ENCODE results near the genes CLCN1, TCAF2 and ZNF746.

GRCh38 chr7:143287447-143287948, 653 bp upstream of the CASP2 start:
- PRO-cap = no peak

- PRO-cap = no peak
These were observed 3.2 kb downstream of the CASP2 start for GRCh38 chr7:143291233-143291776.

- PRO-cap = no peak
These were observed at the start of gene CLCN1 for GRCh38 chr7:143316007-143316215. CLCN1 (plus strand) TSS chr7:143316111.

DNA sequence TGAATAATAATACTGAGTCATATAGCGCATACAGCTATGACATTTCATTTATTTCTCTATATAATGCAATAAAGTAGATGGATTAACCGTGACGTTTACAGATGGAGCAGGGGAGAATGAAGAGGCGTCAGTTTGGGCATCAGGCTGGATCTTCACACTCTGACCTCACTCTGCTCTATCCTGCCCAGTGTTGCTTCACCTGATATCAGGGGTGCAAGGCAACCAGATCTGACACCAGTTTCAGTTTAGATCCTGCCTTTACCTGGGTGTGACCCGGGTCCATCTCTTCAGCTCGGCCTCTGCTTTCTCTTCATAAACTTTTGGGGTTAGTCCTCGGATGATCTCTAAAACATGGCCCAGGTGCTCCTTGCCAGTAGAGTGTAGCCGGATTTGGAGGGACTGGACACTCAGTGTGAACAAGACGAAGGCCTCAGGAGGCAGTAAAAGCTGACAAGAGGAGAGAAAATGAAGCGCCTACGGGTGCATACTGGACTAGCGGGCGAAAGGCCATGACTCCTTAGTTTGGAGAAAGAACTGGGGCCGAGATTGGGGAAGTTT, 1.4 kb upstream of the ZYX start:
- PRO-cap = bidirectional peak, plus-strand start outside the sequence, minus-strand start at position 502 of the sequence

DNA sequence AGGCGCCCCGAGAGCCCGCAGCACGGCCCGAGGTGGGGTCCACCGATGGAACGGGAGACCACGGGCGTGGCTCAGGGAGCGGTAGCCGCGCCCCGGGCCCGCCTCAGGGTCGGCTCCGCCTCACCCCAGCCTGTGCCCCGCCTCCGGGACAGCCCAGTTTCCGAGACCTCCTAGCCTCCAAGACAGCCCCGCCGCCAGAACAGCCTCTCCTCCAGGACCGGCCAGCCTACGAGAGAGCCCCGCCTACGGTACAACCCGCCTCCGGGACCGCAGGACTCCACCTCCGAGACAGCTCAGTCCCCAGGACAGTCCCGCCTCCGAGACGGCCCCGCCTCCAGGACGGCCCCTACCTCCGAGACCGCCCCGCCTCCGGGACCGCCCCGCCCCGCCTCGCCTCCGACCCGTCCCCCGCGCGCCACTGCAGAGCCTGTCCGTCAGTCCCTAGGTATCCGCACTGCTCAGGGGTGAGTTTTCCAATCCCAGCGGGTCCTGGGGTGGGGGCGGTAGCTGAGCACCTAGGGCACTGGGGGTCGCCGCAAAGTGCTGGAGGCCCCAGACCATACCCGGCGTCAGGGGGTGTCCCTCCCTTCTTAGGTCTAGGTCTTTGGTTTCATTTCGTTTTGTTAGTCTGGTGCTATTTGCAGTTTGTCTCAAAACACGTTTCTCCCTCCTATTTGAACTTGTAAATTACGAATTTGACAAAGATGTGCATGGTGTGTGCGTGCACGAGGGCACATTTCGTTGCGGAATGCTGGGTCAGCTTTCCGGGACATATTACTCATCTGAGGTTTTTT, at the start of gene TCAF2:
TSS of gene TCAF2 (plus strand) at position 418 of the 794 bp plus-strand sequence.
- PRO-cap = no peak

GRCh38 chr7:143812901-143813274, 55.4 kb upstream of the CTAGE6 start:
- PRO-cap = no peak

GRCh38 chr7:143882607-143883173, 19.3 kb downstream of the TCAF1 start:
- PRO-cap = unidirectional peak, minus-strand start at chr7:143882852

GRCh38 chr7:143885825-143886702, 15.9 kb downstream of the TCAF1 start:
- PRO-cap = no peak

GRCh38 chr7:148299357-148299912, 291.1 kb upstream of the C7orf33 start:
- PRO-cap = no peak

DNA sequence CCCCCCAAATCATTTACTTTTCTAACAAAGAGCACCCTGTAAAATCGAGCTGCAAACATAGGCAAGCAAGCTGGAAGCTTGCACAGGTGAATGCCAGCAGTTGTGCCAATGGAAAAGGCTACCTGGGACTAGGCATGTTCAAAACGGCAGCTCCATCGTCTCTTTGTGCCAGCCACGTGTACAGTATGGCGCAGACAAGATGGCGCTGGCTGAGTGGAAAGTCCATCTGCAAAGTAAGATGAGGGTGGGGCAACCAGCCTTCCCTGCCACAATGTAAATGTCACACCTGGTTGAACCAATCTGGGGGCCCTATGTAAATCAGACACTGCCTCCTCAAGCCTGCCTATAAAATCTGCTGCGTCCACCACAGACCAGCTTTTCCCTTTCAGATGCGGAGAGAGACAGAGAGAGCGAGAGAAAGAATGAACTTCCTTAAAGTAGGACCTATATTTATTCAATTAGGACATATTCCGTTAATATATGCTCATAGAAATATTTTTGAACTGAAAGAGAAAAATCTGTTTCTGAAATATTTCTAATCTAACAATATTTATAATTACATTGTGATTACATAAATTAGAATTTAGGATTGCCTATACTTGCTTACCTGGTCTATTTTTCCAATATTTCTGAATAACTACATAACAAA, 18.4 kb upstream of the C7orf33 start:
- PRO-cap = no peak

- PRO-cap = no peak
These were observed 74.3 kb downstream of the EZH2 start for GRCh38 chr7:148809552-148810403.

DNA sequence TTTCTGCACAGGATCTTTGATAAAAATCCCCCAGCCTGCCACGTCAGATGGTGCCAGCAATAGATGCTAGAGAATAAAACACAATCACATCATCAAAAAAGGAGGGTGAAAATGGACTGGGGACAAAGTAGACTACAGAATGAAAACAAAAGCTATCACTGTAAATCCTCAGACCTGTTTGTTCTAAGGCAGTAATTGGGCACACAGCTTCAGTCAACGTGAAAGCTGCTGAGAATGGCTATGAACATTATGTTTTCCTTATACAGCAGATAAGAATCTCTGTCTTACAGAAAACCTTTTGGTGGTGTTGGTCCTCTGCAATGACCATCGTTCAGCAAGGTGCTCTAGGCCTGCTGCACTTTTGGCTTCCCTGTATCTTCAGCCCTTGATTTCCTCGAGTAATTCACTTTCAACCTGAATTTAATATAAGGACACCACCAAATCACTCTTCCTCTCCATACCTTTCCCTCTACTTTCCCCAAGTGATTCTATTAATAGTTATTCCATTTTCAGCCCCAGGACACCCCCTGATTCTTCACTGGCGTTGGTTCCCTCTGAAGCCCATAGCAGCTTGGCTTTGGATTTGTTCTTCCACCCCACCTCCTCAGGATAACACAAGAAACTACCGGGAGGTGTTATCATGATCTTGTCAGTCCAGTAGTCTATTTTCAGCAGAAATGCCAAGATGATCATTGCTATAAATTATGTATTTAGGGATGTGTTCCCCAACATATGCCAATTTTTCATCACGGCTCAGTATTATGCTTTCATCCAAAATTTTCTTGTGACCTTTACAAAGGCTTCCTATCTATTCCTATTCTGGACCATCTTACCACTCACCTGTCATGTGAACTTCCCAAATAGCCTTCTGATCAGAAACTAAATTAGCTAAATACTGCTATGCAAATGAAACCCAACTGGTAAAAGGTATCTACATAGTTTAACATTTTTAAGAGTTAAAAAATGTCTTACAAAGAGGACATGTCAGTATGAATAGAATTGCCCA, 72.1 kb downstream of the EZH2 start:
- PRO-cap = no peak

DNA sequence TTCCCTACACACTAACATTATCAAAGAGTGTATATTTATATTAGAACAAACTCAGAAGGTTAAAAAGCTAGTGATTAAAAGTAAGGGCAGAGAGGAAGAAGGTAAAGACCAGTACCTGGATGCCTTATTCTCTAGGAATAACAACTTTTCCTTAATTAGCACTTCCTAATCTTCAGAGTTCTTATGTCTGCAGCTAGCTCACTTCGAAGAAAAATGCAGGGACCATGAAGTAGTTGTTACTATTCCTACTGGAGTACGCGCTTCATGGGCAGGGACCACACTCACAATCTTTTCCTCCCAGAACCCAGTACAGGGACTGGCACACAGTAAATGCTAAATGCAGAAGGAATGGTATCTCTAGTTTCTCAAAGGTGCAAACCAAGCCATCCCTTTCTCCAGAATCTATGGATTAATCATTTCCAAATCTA, 875 bp downstream of the PDIA4 start:
- PRO-cap = no peak

DNA sequence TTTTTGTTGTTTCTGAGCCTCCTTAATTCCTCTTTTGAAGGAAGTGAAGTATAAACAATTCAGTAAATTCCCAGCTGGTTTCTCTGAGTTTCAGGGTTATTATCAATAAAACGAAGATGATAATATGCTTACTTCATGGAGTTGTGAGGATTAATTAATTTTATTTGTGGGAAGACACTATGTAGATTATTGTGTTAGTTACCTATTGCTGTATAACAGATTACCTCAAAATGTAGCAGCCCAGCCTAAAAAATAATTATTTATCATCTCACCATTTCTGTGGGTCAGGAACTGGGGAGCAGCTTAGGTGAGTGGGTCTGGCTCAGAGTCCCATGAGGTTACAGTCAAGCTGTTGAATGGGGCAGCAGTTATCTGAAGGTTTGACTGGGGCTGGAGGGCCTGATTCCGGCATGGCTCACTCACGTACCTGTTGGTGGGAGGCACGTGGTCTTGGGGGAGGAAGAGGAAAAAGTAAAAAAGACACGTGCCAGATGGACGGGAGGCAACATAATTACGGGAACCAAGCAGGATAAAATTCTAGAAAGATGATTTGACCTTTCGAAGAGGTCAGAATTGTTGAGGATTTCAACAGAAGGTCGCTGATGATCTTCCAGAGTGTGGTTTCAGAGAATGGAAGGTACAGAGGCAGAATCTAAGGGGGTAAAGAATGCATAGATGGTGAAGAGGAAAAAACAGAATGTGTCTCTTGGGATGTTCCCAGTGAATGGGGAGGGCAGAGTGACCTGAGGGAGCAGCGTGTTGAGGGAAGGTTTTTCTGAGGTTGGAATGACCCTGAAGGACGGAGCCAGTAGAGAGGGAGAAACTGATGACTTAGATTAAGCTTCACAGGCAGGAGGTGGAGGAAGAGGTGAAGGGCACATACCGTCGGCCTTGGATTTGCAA, 8.6 kb downstream of the ZNF282 start:
- PRO-cap = no peak

DNA sequence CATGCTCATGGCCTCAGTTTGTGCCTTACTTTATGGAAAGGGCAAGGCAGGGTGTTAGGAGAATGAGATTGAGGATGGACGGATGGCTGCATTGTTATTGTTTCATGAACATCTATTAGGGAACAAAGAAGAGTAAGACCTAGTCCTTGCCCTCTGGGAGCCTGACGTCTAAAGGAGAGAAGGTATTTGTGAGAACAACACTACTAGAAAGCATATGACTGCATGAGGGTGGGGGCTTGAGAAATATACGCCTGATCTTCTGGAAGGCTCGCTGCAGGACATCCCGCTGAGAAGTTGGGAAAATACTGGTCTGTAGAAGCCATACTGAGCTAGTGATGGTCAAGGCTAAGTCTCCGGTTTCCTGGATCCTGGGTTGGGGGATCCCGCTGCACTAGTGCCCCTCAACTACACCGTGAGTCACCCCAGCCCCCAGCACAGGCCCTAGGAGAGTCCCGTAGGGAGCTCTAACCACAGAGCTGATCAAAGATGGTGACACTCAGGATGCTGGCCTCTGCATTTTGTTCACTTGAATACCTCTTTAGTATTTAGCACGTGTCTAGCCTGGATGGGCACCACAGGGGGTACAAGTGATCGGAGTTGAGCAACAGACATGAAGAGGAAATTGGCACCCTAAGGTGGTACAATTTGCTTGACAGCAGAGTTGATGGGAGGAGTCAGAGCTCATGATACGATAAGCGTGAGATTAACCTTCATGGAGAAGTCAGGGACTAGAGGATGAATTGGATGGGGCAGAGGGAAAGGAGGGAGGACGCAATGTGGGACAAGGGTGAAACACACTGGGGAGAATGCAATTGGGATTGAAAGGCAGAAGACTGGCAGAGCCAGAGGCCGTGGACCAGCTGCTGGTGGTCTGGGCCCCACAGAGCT, 10.1 kb upstream of the ZNF212 start:
- PRO-cap = unidirectional peak, plus-strand start at position 749 of the sequence

DNA sequence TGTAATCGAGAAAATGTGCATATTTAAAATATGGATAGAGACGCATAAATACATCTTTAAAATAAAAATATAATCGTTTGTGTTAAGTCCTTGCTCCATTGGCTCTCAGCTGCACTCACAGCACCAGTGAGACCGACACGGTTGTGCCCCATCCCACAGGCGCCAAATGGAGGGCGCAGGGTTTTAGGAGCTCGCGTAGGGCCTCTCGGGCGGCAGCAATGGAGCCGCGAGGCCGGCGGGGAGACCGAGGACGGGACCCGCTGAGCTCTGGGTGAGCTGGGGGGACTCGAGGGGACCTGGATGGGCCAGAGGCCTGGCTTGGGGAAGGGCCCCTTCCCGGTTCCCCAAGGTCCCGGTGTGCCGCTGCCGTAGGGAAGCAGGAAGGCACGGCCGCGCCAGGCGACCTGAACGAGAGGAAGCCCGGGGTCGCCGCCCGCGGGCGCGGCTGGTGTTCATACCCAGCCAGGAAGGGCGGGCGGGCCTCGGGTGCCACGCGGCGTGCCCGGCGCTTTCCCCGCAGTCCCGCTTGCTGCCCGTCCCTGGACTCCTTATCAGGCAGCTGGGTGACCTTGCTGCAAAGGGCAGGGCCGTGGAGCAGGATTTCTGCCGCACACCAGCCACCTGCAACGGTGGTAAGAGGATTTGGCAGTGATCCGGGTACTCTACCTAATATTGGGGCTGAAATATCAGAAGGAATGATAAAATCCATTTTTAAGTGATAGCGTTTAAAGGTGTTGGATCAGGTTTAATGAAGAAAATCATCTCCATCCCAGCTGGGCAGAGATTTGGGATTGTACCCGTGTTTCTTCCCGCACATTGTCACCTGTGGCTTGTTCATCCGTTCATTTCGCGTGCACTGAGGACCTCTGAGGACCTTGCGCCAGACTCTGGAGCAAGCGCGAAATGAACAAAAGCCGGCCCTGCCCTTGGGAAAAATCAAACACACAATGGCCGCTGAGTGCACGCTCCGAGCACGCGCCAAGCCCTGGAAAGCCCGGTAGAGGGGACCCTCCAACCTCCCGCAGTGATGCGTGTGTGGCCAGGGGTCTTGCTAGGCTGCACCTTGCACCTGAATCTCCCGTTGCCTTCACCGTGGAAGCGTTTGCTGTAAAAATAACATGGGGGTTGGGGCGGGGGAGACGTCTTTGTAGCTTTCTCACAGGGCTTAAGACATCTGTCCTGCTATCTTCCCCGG, 37.8 kb downstream of the ZNF777 start:
- PRO-cap = no peak

DNA sequence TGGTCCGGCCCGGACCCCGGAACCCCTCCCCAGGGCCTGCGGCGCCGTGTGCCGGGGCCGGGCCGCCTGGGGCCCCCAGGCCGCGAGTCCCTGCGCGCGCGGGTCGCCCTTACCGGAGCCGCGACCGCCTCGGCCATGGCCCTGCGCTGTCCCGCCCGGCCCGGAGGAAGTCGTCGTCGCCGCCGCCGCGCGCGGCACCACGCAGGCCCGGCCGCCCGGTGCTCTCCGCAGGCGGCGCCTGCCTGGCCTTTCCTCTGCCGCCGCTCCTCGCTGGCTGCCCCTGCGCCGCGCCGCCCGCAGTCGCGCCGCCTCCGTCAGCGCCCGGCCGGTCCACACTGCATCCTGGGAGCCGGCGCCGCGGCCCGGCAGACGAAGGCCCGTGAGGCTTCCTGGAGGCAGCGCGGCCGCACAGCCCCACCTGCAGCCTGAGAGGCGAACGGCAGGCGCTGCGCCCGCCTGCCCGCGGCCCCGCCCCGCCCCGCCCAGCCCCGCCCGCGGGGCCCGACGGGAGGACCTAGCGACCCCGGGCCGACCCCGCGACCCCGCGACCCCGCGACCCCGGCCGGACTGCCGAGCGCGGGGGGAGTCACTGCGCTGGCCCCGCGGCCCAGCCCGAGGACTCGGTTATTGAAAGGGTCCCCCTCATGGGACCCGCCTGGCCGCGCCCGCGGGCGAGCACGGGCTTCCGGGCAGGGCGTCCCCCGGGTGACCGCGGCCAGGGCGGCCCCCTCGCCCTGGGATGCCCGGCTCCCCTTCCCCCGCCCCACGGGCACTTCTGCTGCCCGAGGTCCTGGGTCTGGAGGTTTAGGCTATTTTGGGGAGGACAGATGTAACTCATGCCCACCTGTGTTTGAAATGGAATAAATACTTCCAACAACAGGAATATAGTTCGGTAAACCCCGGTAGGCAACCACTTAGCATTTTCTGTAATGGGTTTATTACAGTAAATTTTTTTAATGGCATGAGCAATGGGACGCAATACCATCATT, at the start of gene ZNF746:
TSS of gene ZNF746 (minus strand) at position 410 of the 989 bp plus-strand sequence.
- PRO-cap = bidirectional peak, plus-strand start at position 485 of the sequence, minus-strand start at position 337 of the sequence

- PRO-cap = no peak
These were observed 51.1 kb upstream of the ZNF746 start for GRCh38 chr7:149548435-149549440.

GRCh38 chr7:149583942-149584819, 86.6 kb upstream of the ZNF746 start:
- PRO-cap = no peak

- PRO-cap = no peak
These were observed 50.1 kb upstream of the KRBA1 start for GRCh38 chr7:149664695-149664918.

Data from penis (tissue), 1 donor.